GM23248 (cell line): ENCODE results near the genes OR4C3, FOLH1, OR4C46, OR5D3P, OR5D18, OR8I2, OR5T3 and OR8U3.

DNA sequence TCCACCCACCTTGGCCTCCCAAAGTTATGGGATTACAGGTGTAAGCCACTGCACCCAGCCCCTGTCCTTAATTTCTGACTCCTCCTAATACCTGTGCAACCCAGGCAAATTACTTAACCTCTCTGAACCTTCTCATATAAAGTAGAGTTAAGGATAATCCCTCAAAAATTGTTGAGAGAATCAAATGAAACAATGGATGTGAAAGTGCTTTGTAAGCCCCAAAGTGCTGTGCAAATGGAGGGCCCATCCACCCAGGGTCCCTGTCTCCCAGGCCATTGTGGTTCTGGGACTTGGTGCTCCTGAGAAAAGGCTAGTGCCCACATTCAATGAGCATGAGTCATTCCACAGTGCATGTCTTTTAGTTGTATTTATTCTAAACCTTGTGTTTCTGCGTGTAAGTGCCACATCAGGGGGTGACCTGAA lies 61.4 kb upstream of the PTPRJ start:
- RAMPAGE, long total RNA, result no peak

DNA sequence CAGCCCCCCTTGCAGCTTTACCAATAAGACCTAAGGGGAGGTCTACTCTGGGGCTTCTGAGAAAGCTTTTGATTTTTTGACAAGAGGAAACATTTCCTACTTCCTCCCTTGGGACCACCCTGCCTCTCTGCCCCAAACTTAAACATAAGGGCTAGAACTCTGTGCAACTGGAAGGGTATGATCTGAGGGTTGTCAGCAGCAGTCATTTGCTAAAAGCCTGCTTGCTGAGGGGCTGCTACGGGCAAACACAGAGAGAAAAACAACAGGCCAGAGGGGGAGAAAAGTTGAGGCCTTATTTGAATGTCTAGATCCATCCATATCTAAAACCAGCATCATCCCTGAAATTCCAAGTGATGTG lies 29.8 kb upstream of the PTPRJ start:
- RAMPAGE, long total RNA, result no peak

DNA sequence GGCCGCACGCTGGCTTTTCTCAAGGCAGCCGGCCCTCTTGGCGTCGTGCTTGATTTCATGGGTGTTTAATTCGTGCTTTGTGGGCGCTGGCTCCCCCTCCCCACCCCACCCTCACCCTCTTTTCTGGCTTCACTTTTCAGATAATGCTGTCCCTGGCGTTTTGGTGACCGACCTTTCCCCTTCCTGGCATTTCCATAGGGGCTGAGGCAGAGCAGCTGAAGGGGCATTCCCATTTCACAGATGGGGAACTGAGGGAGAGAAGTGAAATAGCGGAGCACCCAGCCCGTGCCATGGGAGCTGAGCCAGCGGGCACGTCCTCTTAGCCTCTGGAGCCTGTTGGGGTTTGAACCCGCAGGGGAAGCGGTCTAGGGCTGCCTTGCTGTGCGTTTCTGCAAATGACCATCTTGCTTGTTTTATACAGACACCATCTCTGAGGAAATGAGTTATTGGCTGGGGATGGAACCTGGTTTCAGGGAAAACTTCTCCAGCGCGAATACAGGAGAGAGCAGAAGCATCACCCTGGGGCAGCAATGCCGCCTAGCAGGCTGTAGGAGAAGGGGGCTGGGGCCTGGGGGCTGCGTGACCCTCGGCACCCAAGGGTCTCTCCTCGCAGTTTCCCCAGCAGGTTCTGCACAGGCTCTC lies 1.3 kb downstream of the PTPRJ start:
- RAMPAGE, long total RNA, result no peak

GRCh38 chr11:47983106-47983852 lies 2.9 kb downstream of the PTPRJ start:
- RAMPAGE, long total RNA, result no peak

DNA sequence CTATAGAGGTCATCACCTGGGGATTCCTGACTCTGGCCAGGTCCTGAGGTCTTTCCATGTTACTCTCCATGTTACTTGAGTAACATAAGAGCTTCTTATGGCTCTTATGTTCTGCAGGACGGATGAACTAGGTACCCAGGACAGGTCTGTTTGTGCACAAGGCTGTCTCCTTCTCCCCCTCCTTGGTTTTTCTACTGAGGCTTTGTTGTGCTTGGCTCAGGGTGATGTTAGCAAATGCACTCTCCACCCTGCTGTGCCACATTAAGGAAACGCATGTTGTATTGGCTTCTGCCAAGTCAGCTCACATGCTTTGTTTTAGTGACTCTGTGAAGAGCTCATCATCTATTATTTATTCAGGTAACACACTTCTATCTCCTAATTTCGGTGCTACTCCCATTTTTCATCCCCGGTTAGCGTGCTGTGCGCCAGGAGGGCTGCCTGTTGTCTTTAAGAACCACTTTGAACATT lies 108.3 kb downstream of the PTPRJ start:
- RAMPAGE, long total RNA, result no peak

DNA sequence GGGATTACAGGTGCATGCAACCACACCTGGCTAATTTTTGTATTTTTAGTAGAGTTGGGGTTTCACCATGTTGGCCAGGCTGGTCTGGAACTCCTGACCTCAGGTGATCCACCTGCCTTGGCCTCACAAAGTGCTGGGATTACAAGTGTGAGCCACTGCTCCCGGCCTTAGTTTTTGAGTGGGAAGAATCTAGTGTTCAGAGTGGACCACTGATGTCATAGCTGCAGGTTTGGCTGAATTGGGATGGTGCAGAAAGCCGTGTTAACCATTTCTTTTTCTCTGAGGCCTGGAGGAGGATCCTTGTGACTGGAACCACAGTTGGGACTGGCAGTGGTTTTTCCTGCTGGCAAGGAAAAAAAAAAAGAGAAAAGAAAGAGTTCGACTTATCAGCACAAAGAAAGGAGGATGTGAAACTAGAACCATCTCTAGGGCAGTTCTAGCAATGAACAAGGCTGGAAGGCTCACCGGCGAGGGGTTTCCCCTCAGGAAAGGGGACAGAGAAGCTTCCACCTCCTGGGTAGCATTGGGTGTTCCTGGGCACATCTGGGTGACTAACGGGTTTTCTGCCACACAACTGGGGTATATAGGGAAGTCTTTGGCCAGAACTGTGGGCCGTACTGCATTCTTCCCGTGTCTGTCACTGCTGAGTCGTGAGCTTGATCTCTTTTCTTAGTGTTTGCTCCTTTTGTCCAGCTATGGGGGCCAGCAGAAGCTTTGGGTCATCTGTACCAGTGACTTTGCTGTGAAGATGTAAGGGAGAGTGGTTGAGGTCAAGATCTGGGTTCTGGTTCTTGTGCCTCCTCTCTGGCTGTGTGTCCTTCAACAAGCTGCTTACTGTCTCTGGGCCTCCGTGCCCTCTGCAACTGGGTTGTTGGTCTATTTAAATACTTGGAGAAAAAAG lies 109.5 kb upstream of the OR4B1 start:
- RAMPAGE, long total RNA, result no peak

DNA sequence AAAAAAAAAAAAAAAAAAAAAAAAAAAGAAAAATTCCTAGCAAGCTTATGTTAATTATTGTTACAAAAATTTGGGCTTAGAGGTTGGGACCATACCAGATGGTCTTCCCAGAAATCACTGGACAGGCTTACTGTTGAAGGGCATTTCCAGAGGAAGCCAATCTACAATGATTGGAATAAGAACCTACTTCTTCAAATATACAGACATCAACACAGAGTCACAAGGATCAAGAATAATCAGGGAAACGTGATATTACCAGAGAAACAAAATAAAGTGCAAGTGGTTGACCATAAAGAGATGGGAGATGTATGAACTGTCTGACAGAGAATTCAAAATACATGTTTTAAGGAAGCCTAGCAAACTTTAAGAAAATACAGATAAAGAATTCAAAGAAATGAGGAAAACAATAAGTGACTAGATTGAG lies 102.2 kb upstream of the OR4B1 start:
- RAMPAGE, long total RNA, result no peak

DNA sequence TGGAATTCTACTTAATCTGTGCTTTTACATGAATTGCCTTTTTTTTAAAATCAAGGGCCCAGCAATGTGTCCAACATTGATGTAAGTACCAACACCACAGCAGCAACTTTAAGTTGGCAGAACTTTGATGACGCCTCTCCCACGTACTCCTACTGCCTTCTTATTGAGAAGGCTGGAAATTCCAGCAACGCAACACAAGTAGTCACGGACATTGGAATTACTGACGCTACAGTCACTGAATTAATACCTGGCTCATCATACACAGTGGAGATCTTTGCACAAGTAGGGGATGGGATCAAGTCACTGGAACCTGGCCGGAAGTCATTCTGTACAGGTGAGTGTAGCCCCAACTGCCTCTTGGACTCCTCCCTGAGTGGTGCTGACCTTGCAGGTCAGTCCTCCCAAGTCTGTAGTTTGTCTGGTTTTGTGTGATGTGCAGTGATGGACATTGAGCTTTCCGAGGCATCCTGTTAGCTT lies 79.6 kb upstream of the OR4B1 start:
- RAMPAGE, long total RNA, result no peak

DNA sequence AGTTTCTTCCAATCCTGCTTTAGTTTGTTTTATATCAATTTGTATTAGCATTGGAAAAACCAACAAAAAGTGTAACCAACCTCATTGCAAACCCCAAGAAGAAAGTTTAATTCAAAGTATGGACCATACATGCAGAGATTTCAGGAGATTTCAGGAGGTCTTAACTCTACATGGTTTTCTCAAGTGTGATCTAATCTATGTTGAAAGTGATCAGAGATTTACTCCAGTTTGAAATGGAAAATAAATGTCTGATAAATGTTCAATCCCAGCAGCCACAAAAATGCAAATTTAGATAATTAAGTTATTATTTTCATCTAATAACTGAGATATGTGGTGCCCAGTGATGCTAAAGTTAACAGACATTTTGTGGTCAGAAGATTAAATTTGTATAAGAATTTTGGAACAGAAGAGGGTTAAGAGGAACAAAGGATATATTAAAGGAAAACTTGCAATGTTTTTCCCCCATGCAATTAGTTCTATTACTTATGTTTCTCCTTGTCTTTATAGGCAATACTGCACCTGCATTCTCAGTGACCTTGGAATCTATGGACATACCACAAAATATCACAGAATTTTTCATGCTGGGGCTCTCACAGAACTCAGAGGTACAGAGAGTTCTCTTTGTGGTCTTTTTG lies at the start of gene OR4C3:
Gene OR4C3, plus strand, starts transcription at position 444 of the 635 bp plus-strand sequence.
- RAMPAGE, long total RNA, result no peak

DNA sequence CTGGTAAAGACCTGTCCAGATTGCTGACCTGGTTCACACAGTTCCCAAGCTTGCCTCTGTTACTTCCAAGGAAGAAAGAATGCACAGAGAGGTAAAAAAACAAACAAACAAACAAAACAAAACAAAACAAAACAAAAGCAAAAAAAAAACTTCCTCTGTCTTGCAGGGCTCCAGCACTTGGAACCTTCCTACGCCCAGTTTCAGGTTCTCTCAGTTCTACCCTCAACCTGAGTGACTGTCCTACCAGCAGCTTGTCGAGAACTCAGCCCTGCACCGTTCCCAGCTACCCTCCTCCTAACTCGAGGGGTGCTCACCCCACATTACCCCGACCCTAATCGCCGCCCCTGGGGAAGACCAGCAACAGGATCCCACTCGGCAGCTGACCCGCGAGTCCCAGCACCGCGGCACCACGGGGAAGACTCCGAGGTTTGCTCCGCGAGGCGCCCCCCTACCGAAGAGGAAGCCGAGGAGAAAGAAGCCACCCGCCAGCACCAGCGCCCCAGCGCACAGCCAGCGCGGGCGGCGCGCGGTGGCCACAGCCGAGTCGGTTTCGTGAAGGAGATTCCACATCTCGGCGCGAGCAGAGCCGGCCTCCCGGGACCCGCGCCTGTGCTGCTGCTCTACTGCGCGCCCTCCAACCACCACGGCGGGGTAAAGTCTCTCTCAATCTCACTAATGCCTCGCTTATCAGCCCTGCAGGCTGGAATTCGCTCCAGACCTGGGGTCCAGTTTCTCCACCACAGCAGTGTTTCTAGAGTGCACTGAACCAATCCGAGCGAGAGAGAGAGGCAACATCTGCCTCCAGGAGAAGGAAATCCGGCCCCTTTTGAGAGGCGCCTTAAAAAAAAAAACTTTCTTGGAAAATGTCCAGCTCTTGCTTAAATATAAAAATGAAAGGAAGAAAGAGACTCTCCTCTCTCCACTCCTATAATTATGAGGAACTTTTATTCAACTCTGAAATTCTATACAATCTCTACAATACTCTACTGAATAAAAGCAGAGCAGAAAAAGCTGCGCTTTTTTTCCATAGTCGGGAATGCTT lies at the start of gene FOLH1:
Gene FOLH1, minus strand, starts transcription at position 763 of the 1,042 bp plus-strand sequence.
- RAMPAGE, long total RNA, result no peak

DNA sequence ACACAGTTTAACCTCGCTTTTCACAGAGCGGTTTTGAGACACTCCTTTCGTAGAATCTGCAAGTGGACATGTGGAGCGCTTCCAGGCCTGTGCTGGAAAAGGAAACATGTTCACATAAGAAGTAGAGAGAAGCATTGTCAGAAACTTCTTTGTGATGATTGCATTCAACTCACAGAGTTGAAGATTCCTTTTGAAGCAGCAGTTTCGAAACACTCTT lies 66.4 kb downstream of the OR4C46 start:
- RAMPAGE, long total RNA, result no peak

GRCh38 chr11:54603911-54604243 lies at the start of gene OR4C46:
Gene OR4C46, minus strand, starts transcription at chr11:54603998.
- RAMPAGE, long total RNA, result no peak

GRCh38 chr11:55723363-55724015 lies at the start of gene OR5D3P:
Gene OR5D3P, plus strand, starts transcription at chr11:55723776.
- RAMPAGE, long total RNA, result no peak

- RAMPAGE, long total RNA, result no peak
Observed at GRCh38 chr11:55819264-55819833, at the start of gene OR5D18. Gene OR5D18, plus strand, starts transcription at chr11:55819630.

DNA sequence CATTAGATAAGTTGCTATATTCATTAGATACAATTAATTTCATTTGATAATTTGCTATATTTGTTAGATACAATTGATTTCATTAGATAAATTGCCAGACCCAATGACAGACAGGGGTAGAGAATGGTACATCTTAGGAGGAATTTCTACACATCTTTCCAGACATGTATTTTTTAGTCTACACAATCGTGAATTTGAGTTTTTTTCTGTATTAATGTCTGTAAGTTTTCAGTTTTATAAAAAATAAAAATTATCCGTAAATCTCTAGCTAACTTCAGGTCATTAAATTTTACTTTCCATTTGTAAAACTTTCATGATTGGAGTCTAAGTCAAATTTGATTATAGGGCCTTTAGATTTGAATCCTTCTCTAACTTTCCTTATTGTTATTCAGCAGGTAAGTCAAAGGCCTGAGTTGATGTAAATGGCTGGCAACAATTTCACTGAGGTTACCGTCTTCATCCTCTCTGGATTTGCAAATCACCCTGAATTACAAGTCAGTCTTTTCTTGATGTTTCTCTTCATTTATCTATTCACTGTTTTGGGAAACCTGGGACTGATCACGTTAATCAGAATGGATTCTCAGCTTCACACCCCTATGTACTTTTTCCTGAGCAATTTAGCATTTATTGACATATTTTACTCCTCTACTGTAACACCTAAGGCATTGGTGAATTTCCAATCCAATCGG lies at the start of gene OR8I2:
Gene OR8I2, plus strand, starts transcription at position 423 of the 689 bp plus-strand sequence.
- RAMPAGE, long total RNA, result no peak

GRCh38 chr11:56252076-56252320 lies at the start of gene OR5T3:
Gene OR5T3, plus strand, starts transcription at chr11:56252254.
- RAMPAGE, long total RNA, result no peak

GRCh38 chr11:56418164-56418660 lies at the start of gene OR8U3:
Gene OR8U3, minus strand, starts transcription at chr11:56418232.
- RAMPAGE, long total RNA, result no peak

- RAMPAGE, long total RNA, result no peak
Observed at GRCh38 chr11:56883312-56883829, 105.3 kb upstream of the OR5AK2 start.

GRCh38 chr11:57179649-57180755 lies 1.8 kb upstream of the LRRC55 start:
- RAMPAGE, long total RNA, result no peak

DNA sequence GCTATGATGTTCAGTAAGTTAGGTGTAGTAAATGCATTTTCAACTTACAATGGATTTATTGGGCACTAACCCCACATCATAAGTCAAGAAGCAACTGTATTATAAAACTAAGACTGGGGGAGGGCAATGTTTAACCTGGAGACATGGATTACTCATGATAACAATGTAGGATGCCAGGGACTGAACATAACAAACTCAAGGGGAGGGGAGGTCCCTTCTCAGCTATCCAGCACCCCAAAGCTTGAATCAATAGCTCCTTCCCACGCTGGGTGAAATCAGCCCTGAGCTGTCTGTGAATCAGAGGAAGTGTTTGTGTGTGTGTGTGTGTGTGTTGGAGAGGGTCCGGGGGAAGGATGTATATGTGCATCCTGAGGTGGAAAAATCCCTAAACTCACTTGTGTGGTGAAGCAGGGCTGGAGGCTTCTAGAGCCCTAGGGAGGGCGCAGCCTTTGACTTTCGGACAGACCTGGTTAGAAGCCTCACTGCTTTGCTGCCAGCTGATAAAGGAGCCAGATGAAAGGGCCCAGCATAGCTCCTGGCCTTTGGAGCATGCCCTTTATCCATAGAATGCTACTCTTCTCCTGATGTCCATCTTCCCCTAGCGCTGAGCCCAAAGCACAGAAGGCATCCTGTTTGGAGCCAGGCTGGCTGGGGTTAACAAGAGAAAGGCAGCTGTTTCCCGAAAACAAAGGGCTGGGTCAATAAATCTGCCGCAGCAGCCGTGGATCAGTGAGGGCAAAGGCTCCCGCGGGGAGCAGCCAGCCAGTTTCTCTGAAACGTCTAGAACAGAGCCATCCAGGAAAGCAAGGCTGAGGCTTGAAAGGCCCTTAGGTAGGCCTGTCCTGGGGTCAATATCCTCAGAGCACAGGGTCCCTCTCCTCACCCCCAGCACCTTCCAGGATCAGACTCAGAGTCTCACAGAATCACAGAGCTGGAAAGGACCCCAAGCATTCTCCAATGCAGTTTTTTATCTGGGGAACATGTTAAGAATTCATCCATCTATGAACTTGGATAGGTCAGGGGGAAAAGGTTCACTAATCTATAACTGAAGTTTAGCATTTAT lies 35.7 kb downstream of the TNKS1BP1 start:
- RAMPAGE, long total RNA, result no peak